LHCN-M2 (cell line): ENCODE results near the genes PCSK4 and MBD3.

- RAMPAGE, long total RNA: no peak
Observed at GRCh38 chr19:1208825-1209267, 3.3 kb downstream of the STK11 start.

DNA sequence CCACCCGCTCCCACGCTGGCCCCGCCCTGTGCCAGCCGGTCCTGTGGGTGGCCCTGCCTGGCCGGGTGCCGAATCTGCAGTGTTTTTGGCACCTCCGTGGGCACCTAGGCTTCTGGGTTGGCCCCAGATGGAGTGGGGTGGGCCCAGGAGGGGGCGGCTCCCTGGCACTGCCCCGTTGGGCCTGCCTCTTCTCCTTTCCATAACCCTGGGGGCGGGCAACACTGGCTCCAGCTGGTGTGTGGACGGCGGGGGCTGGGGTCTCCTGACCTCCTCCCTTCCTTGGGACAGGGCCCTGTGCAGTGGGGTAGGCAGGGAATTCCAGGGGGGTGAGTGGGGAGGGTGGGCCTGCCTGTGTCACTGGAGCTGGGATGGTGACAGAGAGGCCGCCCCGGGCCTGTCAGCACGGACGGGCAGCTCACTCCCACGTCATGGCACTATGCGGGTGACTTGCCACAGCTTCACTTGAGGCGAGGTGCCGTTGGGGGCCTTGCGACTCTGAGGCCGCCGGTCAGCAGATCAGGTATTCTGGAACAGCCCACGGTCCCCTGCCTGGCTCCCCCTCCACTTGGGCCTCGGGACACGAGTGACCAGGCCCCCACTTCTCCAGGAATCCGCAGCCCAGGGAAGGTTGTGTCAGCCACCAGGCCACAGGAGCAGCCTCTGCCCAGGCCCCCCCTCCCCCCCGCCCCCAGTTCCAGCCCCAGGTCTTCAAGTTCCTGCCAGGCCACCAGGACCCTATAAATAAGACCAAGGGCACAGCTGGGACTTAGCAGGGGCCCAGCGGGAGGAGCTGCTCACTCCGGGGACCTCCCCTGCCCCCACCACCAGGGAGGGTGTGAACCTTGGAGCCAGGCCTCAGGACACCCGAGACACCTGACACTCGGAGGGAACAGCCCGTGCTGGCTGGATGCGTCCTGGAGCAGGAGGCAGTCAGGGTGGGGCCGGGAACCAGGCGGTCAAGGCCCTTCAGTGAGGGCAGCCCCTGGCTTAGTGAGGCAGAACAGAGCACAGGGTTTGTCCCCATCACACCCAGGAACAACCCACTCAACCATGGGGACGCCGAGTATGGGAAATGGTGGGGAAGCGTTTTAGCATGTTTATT lies 2.8 kb upstream of the MIDN start:
- RAMPAGE, long total RNA: no peak

DNA sequence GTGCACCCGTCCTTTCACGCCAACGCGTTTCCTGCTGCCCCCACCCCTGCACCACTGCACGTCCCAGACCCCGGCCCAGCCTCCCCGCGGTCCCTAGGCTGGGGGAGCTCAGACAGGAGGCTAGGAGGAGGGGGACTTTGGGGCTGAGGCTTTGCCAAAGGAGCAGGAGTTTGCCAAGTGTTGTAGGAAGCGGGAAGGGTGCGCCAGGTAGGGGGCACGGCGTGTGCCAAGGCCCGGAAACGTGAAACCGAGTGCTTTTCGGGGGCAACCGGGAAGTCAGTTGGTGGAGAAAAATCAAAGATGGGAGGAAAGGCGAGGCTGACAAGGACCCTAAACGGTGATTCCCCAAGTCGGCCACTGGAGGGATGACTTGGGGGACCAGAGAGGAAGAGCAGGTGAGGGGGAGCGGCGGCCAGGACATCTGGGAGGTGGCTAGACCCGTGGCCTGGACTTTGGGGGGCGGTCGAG lies 7.9 kb upstream of the CIRBP start:
- RAMPAGE, long total RNA: no peak

GRCh38 chr19:1276280-1277093 lies 1.2 kb downstream of the FAM174C start:
- RAMPAGE, long total RNA: no peak

DNA sequence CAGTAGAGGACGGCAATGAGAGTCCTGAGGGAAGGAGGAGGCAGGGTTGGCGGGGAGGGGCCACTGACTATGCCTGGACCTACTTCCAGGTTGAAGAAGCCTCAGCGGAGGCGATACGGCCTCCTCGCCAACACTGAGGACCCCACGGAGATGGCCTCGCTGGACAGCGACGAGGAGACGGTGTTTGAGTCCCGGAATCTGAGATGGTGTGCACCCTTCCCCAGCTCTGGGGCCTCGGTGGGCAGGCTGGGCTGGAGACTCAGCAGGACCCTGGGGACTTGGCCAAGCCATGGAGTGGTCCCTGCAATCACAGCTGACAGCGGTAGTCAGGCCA lies 1.7 kb downstream of the FAM174C start:
- RAMPAGE, long total RNA: no peak

DNA sequence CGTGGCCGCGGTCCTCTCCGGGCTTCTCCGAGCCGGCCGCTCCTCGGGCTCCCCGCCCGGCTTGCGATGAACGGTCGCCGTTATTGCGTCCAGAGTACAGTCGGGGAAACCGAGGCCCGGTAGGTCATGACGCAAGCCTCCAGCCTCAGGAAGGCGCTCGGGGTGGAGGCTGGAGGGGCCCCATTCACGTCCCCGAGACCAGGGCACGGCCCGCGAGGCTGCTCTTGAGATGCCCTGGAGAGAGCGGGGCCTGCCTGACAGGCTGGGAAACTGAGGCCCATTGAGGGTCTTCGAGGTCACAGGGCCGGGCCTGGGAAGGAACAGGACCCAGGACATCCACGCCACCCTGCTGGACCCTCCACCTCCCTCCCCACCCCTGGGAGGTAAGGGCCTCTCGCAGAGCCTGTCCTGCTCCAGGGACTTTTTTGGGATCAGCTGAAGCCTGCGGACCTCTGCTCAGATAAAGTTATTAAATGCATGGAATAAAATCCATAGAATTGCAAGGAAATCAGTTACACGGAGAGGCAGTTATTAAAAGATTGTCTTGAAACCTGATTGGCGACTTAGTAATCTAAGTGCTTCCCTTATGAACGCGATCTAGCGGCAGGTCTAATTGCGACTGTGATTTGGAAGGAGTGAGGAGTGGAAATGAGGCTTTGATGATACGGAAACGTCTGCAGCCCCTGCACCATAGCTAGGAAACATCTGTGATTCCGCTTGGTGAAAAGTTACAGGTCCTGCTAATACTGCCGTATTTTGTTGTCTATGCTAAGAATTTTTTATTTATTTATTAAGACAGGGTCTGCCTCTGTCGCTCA lies 540 bp downstream of the NDUFS7 start:
- RAMPAGE, long total RNA: no peak

- RAMPAGE, long total RNA: no peak
Observed at GRCh38 chr19:1387653-1388347, 4.1 kb downstream of the NDUFS7 start.

DNA sequence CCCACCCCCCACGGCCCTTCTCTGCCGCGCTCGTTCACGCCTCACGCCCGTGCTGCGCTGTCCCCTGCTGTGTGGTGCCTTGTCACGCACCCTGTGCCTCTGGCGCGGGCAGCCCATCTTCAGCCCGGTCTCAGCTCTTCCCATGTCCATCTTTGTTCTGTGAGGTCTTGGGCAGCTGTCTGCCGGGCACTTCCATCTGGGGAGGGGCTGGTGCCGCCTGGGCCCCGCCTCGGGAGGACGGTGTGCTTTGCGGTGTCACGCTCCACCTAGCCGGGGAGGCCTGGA lies 13.6 kb upstream of the RPS15 start:
- RAMPAGE, long total RNA: no peak

- RAMPAGE, long total RNA: no peak
Observed at GRCh38 chr19:1426469-1427497, 11.4 kb upstream of the RPS15 start.

GRCh38 chr19:1489997-1490887 lies at the start of gene PCSK4:
PCSK4 (minus strand) TSS chr19:1490350.
- RAMPAGE, long total RNA: no peak

DNA sequence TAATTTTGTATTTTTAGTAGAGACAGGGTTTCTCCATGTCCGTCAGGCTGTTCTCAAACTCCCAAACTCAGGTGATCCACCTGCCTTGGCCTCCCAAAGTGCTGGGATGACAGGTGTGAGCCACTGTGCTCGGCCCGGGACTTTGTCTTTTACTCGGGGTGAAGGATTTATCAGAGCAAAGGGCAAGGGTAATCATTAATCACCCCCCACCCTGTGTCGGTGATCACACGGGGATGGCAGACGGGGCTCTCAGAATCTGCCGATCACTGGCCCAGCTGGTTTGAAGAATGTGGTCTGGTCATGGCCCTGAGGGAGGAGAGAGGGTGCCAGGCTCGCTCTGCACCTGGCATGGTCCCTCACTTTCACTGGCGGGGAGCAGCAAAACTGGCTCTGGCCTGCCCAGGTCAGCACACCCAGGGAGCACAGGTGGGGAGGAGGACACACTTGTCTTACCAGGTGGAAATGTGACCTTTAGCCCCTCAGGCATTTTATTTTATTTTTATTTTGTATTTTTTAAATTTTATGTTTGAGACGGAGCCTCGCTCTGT lies 10.2 kb downstream of the REEP6 start:
- RAMPAGE, long total RNA: no peak

DNA sequence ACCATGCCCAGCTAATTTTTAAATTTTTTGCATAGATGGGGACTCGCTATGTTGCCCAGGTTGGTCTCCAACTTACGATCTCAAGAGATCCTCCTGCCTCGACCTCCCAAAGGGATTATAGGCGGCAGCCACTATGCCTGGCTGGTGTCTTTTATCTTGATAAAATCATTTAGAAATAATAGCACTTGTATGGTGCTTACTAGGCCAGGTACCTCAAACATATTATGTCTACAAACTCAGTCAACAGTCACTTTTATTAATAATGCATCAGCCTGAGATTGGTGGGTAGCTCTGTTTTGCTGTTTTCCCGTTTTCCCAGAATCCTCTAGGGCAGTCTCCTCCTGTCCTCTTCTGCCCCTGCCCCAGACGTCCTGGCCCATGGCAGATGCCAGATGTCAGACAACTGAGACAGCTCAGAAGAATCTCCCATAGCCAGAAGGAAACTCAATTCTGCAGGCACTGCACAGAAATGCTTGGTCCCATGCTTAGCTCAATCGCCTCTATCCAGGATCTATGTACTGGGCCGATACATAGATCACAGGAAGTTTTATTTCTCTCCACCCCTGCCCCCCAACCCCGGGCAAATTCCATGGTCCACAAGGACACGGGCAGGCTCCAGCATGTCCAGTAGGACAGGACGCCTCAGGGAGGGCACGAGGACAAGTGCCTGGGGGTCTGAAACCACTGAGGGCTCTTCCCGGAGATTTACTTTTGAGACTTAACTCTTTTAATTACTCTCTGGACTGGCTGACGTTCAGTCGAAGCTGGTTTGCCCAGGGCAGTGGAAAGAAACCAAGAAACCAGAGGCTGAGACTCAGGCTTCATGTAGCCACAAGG lies 4.9 kb downstream of the MBD3 start:
- RAMPAGE, long total RNA: no peak

GRCh38 chr19:1591304-1592091 lies 1.2 kb downstream of the MBD3 start:
- RAMPAGE, long total RNA: no peak

GRCh38 chr19:1592586-1593488 lies at the start of gene MBD3:
MBD3 (minus strand) TSS chr19:1592865.
- RAMPAGE, long total RNA: no peak

DNA sequence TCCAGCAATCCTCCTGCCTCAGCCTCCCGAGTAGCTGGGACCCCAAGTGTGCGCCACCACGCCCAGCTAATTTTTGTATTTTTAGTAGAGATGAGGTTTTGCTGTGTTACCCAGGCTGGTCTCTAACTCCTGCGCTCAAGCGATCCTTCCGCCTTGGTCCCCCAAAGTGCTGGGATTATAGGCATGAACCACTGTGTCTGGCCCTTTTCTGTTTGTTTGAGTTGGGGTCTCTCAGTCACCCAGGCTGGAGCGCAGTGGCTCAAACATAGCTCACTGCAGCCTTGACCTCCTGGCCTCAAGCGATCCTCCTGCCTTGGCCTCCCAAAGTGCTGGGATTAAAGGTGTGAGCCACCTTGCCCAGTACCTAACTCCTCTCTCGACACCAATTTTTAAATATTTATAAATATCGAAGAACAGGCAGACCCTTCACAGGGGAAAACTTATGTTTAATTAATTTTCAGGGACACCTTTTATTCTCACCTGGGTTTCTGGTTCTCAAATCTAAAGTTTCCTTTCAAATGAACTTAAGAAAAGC lies 9.0 kb downstream of the TCF3 start:
- RAMPAGE, long total RNA: no peak

- RAMPAGE, long total RNA: no peak
Observed at GRCh38 chr19:1646511-1646934, 5.9 kb downstream of the TCF3 start.

DNA sequence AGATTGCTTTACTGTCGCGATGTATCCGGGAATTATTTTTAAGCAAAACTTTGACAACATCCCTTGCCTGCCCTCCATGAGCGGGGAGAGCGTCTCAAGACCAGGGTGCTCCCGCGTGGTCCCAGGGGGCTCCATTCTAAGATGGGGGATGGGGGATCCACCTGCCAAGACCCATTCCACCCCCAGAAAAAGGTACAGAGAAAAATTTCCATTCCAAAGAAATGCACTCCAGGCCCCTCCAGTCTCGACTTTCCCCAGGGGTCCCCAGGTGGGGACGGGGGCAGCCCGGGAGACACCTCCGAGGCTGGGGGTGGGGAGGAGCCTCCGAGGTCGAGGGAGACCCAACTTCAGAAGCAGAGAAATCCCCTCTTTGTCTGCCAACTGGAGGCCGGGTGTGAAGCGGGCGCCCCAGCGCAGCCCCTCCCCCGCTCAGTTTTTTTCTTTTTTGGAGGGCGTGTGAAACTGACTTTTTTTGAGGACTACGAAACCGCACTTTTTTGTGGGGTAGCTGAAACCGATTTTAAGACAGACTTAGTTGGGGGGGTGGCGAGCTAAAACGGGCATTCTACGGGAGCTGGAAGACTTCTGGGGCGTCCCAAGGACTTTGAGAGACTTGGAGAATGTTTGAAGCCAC lies 1.3 kb downstream of the TCF3 start:
- RAMPAGE, long total RNA: no peak

- RAMPAGE, long total RNA: no peak
Observed at GRCh38 chr19:1795552-1795759, 16.6 kb downstream of the ATP8B3 start.

DNA sequence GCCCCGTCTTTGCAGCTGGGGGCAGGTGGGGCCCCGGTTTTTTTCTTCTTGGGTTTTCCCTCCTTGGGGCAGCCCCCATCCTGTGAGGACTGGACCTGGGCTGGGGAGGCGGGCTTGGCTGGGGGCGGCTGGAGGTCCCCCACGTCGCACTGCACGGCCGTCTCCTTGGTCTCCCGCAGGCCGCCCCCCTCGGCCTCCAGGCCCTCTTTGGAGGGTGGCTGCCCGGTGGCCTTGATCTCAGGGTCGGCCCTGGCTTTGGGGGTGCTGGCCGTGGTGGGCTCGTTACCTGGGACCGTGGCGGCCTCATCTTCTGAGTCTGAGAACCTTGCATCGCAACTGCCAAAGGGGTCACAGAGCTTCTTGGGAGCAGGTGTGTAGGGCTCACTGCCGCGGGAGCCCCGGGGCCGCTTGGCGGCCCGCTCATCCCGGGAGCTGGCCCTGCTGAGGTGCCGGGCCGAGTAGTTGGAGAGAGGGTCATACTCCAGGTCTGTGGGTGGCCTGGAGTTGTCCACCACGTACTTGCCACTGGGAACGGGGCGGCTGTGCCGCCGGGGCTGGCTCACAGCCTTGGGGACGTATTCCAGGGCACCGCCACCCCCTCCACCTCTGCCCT lies 15.6 kb upstream of the ATP8B3 start:
- RAMPAGE, long total RNA: no peak

- RAMPAGE, long total RNA: no peak
Observed at GRCh38 chr19:1830572-1831324, 17.5 kb downstream of the REXO1 start.